Fibroblast of villous mesenchyme (primary cell): ENCODE results near the genes SENP6, LCA5 and UBE3D.

GRCh38 chr6:75601504-75602220 lies at the start of gene SENP6:
TSS of gene SENP6 (plus strand) at chr6:75601880.
- CAGE, long polyA plus RNA: no peak

- CAGE, long polyA plus RNA: no peak
Measured at GRCh38 chr6:75677369-75678200, 71.5 kb upstream of the MYO6 start.

GRCh38 chr6:75703997-75704425 lies 45.0 kb upstream of the MYO6 start:
- CAGE, long polyA plus RNA: no peak

- CAGE, long polyA plus RNA: no peak
Measured at GRCh38 chr6:77464183-77465032, 1.1 kb upstream of the HTR1B start.

- CAGE, long polyA plus RNA: no peak
Measured at GRCh38 chr6:77834437-77834869, 181.6 kb downstream of the MEI4 start.

DNA sequence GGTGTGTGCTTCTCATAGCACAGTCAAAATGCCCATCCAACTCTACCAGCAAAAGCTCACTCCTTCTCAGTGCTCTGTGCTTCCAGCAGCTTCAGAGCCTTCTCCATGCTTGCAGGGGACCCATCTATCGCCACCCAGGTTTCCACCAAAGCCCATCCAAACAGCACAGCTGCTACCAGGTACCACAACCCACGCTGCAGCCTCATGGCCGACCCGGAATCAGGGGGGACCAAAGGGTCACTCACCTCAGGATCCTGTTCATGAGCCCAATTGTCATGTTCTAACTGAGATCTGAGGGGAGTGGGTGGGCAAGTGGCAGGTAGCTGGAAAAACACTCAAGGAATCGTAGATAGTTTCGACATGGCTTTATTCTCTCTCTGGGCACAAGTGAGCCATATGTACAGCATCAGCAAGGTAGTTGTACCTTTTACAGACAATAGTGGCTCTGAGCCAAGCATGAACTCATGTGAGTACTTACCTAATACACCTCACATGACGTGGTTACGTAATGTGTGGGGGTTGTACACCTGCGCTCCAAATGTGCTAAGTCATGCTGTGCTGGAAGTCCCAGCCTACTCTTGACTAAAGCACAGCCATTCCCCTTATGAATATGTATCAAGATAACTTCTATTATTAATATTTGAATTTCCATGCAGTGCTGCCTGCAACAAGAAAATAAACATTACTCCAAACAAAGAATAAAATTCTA lies 224.1 kb downstream of the LCA5 start:
- CAGE, long polyA plus RNA: no peak

DNA sequence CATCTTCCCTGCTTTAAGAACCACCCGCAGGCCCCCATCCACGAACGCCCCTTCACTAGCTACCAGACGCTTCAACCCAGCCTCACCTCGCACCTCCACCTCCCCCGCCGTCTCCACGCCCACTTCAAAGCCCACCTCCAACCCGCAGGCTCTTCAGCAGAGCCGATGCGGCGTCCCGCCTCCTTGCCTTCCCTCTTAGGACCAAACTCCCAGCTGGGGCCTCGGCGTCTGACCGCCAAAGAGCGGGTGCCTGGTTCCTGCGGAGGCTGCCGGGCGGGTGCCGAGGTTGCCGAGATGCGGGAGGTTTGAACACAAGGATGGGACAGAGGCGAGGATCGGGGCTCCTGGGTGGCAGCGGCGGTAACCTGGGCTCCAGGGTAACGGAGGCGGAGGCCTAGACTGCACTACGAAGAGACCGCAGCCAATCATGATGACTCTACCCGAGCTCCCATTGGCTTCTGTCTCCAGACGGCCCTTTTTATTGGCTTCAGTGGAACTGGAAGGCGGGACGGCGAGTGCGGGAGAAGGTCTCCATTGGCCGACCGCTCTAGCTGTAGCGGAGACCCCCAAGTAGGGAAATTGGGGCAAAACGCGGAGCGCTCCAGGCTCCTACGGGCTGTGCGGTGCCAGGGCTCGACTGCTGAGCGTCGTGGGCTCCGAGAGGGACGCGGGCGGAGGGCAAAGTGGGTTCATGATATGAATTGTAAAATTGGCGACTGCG lies at the start of gene LCA5:
Gene LCA5 (minus strand): TSS at position 401 of the 721 bp plus-strand sequence.
- CAGE, long polyA plus RNA: start-site peak on the minus strand centred at position 384 of the sequence, 45 bp wide, 11 and 10 reads in 2 replicates

- CAGE, long polyA plus RNA: no peak
Measured at GRCh38 chr6:79538350-79539016, 1.3 kb upstream of the LCA5 start.

DNA sequence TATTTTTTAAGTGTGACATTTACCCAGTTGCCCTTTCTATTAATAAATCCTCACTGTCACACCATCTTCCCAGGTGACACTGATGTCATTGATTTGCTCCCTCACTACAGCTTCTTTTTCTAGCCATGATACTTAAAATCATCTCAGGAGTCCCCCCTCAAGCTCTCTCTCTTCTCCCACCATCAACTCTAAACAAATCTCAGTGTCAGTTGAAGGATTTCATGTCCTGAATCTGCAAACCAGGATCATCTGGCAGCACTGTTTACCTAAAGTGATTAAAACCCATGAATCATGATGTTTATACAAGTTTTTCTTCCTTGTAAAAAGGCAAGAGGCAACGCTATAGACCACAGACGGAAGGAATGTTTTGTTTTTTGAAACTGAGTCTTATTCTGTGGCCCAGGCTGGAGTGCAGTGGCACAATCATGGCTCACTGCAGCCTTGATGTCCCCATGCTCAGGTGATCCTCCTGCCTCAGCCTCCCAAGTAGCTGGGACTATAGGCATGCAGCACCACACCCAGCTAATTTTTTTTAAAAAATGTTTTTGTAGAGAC lies 30.2 kb upstream of the SH3BGRL2 start:
- CAGE, long polyA plus RNA: no peak

DNA sequence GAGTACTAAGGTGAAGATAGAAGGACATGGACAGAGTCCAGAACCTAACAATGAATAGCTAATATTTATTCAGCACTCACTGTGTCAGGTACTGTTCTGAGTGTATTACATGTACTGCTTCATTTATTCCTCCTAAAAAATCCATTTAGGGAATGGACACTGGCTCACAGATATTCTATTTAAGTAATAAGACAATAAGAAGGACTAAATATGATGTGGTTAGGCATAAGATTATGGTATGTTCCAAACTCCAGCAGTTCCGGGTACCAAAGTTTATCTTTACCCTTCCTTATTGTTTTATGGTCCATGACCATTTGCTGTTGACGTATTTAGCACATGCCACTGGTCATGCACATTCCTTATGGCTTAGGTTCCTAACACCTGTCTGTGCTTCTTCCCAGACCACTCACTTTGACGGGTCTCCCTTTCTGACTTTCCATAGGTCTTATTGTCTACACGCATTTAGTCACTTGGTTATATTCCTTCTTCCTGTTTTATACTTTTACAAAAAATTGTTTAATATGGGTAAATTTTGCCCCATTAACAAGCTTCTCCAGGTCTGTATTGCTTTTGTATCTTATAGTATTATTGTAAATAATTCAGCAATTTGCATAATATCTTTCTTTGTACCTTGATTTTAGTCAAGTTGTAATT lies 20.5 kb downstream of the BCKDHB start:
- CAGE, long polyA plus RNA: no peak

DNA sequence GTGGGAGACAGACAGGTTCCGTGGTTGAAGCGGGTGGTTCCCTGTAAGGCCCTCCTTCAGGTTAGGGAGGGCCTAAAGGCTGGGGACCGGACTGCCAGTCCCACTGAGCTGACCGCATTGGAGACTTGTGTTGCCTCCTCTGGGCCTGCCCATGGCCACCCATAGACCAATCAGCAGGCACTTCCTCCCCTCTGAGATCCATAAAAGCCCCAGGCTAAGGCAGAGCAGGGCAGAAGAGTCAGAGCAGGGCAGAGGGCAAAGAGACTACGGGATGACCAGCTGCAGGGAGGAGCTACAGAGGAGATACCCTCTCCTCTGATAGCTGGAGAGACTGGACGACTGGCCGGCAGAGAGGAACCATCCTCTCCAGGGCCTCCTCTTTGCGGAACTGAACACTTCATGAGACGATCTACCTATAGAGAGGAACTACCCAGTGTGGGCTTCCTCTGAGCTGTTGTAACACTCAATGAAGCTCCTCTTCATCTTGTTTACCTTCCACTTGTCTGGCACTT lies 537.3 kb downstream of the TENT5A start:
- CAGE, long polyA plus RNA: no peak

- CAGE, long polyA plus RNA: no peak
Measured at GRCh38 chr6:81696604-81697011, 55.9 kb downstream of the TENT5A start.

DNA sequence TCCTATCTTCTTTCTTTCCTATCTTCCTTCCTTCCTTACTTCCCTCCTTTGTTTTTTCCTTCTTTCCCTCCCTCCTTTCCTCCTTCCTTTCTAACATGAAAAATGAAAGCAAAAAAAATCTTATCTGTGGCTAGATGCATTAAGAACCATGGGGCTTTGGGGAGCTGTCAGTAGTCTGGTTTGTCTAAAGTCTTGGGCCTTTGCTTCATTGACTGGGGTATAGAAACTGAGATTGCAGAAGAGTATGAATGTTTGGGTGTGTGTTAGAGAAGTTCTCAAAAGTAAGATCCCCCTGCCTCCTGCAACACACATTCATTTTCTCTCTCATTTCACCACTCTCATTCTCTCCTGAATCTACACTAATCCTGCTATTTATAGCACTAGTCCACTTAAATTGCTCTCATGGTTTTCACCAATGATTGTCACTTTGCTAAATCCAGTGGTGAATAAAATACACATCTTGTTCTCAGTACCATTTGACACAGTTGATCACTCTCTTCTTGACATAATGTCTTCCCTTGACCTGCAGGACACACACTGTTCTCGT lies 32.2 kb downstream of the TENT5A start:
- CAGE, long polyA plus RNA: no peak

DNA sequence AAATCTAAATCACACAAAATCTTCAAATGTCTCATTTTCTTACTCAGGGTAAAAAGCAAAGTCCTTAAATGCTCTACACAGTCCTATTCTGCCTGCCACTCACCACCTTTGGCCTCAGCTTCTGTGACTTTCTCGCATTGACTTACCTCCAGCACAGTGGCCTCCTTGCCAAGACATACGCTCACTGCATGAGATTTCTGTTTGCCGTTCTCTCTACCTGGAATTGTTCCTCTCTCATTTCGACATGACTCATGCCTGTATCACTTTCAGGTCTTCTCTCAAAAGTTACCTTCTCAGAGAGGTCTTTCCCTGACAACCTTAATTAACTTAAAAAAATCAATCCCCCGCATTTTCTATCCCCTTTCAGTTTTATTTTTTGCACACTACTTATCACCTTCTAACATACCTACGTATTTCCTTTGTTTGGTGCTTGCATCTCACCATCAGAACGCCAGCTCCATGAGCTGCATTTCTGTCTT lies 24.6 kb downstream of the TENT5A start:
- CAGE, long polyA plus RNA: no peak

DNA sequence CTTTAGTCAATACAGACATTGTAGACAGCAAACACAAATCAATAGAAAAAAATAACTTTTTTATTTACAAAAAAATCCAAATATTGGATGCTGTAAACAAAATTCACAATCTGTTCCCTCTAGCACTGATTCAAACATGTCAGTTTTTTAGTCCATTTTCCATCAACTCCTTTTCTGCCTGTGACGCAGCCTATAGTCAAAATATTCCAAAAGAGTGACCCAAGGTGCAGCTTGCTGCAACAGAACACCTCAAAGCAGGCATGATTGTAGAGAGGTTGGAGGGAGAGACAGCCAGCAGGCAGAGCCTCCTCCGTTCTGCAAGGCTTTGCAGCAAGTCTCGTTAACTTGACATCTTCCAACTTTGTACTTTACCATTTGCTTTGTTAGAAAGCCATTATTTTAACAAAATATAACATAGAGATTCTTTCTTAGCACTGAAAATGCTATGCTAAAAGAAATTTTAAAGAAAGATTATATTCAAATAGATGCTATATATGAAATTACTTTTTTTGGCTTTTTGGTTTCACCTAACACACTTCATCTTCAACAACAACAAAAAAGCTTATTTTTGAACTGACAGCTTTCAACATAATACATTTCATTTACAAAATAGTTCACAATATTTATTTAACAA lies 6.7 kb downstream of the TENT5A start:
- CAGE, long polyA plus RNA: no peak

GRCh38 chr6:81748997-81749599 lies 3.4 kb downstream of the TENT5A start:
- CAGE, long polyA plus RNA: no peak

DNA sequence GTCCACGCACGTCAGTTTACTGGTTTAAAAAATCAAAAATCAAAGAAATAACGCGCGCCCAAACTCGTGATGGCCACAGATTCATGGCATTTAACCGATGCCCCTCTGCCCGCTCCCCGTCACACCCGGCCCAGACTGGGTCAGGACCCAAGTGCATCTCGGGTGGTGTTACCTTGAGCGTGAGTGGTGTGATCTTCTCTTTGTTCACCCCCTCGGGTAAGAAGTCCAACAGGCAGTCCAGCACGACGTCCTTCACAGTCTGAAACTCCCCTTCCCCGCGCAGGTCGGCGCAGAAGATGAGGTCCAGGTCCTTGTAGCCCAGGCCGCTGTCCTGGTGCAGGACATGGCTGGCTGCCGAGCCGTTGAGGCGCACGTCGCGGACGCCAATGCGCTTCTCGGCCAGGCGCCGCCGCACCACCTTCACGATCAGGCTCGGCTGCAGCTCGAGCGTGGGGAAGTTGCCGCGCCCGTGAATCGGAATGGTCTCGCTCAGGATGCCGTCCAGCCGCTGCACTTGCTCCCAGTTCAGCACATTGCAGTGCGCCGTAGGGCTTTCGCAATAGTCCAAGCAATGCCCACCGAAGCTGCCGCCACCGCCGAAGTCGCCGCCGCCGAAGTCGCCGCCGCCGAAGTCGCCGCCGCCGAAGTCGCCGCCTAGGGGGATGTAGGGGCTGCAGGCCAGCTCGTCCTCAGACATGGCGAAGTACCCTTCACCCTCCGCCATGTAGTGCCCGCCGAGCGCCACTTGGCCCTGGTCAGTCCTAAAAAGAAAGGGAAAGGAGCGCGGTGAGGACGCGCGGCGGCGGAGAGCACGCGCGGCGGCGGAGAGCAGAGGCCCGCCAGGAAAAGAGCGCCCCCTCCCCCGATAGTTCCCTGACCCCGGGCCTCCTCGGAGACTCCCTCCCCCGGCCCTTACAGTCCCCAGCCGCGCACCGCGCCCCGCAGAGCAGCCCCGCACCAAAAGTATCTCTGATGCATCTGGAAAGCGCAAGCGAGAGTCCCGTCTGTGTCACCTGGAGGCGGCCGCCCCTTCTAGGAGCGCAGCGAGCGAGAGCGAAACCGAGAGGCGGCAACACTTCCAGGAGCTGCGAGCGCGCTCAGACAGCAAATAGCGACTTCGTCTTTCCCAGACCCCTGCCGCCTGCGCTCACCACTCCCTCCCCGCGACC lies 679 bp downstream of the TENT5A start:
- CAGE, long polyA plus RNA: no peak

GRCh38 chr6:82143025-82143470 lies 104.5 kb downstream of the IBTK start:
- CAGE, long polyA plus RNA: no peak

GRCh38 chr6:82223240-82223780 lies 24.2 kb downstream of the IBTK start:
- CAGE, long polyA plus RNA: no peak

DNA sequence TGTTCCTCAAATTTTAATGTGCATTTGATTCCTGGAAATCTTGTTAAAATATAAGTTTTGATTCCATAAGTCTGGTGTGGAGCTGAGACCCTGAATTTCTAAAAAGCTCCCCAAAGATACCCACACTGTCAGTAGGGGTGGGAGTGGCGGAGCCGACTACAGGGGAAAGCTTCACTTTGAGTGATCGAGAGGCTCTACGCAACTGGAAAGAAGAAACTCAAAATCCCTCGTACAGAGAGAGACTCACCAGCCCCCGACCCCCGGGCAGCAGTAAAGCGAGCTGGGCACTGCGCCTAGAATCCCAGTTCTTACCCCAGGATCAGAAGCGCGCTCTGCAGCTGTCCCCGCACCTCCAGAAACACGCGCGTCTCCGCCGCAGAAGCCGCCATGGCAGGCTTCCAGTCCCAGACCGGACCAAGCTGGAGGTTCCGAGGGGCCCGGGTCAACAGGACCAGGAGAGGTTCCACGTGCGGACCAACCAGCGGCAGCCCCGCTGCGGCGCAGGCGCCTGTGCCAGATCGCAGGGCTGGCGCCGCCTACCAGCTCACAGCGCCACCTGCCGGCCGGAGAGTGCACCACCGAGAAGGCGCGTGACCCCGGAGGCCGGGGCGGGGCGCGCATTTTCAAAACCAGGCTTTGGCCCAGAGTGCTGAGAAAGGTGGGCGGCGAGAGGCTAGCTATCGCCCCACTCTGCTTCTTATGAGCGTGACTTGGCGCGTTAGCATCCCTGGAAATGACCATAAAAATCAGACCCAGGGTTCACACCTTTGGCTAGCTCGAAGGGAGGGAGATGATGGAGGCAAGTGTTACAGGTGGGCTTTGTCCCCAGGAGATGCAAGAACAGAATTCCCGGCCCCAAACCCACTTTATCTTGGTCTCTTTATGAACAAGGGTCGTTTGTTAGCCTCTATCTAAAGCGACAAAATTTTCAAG lies at the start of gene UBE3D:
Gene UBE3D (minus strand): TSS at position 512 of the 933 bp plus-strand sequence.
- CAGE, long polyA plus RNA: start-site peak on the minus strand centred at position 431 of the sequence, 50 bp wide, 75 and 94 reads in 2 replicates